SJSA1 (cell line): ENCODE measurements around a stretch of chr1.

- RAMPAGE, long total RNA: no peak
These were observed 29.6 kb upstream of the DIPK1A start for GRCh38 chr1:92990836-92991312.

DNA sequence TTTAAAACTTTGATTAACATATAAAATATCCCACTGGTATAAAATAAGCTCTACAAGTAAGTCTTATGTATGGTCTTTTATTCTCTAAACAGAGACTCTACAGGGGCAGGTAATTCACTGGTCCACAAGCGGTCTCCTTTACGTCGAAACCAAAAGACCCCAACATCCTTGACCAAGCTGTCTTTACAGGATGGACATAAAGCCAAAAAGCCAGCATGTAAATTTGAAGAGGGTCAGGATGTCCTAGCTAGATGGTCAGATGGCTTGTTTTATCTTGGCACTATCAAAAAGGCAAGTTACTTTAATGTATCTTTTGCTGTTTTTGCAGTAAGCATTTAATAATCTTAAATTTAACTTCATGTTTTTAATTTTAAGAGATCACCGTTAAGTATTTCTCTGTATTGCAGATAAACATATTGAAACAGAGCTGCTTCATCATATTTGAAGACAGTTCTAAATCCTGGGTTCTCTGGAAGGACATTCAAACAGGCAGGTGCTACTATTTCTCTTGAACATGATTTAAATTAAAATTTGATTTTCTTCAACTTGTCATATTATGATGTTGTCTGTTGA is 31.1 kb downstream of the MTF2 start:
- RAMPAGE, long total RNA: no peak

DNA sequence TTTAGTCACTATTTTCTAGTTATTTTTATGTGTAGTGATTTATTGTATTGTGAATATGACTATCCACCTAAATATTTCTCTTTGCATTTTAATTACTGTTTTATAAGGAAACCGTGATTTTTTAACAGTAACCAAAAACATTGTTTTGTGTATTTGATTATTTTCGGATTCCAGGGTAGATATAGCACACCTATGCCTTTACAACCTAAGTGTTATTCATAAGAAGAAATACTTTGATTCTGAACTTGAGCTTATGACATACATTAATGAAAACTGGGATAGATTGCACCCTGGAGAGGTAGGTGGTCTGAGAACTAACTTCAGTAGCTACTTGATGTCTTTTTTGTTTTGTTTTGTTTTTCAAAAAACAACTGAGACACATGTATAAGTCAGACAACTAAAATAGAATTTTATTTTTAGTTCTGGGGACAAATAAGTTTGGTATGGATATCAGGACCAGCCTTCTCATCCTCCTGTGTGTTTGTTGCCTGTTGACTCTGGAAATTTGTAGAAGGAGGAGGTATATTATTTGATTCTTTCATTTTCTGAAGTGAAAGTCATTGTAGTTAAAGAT is 41.4 kb downstream of the MTF2 start:
- RAMPAGE, long total RNA: no peak

DNA sequence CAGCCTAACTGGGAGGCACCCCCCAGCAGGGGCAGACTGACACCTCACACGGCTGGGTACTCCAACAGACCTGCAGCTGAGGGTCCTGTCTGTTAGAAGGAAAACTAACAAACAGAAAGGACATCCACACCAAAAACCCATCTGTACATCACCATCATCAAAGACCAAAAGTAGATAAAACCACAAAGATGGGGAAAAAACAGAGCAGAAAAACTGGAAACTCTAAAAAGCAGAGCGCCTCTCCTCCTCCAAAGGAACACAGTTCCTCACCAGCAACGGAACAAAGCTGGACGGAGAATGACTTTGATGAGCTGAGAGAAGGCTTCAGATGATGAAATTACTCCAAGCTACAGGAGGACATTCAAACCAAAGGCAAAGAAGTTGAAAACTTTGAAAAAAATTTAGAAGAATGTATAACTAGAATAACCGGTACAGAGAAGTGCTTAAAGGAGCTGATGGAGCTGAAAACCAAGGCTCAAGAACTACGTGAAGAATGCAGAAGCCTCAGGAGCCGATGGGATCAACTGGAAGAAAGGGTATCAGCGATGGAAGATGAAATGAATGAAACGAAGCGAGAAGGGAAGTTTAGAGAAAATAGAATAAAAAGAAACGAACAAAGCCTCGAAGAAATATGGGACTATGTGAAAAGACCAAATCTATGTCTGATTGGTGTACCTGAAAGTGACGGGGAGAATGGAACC is 62.5 kb downstream of the FNBP1L start:
- RAMPAGE, long total RNA: no peak

DNA sequence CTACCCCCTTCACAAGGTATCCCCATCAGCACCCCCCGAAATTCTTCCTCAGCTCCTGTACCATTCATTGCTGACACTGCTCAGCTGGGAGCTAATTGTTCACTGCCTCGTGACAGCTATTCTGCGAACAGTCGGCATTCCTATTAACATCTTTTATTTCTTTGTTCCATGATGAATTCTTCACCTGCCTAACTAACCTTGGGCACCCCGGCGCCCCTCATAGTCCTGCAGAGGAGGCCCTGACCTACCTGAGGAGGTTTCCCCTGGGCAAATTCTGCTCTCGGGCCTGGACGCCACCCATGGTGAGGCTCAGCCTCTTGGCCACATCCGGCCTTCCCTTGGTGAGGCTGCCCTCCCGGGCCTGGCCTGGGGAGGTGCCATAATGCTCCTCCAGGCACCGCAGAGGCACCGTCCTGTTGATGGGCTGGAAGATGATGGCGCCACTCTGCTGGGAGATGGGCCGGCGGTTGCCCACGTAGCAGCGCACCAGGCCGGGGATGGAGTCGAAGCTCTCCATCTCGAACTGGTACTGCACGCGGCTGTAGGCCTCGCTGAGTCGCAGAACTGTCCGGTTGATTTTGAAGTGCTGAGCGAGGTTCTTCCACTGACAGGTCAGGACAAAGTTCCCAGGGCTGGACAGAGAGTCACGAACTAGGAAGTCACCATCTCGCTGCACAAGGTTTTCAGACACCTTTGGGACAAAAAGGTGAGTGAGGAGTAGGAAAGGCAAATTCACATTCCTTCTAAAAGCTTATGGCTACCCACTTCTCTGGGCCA is 92.7 kb downstream of the BCAR3 start:
- RAMPAGE, long total RNA: no peak

- RAMPAGE, long total RNA: no peak
These were observed 43.1 kb downstream of the BCAR3 start for GRCh38 chr1:93638597-93638822.

GRCh38 chr1:93694731-93695336 is 13.2 kb upstream of the BCAR3 start:
- RAMPAGE, long total RNA: no peak

DNA sequence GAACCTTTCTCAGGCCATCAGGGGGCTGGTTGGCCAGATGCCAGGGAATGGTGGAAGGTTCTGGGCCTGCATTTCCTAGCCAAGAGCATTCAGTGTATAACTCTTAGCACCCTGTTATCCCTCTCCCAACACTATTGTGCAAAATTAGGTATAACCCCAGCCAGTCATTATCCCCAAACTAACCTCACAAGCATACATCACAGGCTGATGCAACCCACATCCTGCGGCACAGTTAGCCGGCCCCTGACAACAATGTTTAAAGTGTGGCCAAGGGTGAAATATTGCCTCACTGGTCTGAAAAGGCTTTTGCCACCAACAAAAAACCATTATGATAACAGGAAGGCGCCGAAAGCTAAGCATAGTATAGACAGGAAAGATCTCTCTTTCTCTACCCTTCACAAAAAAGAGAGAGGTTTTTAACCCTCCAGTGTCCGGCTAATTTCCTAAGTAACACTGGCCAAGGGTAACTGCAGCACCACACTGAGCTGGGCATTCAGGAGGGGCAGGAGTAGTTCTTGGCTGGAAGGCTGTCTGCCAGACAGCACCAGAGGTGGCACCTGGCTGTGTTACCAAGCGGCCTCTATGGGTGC is 77.4 kb upstream of the BCAR3 start:
- RAMPAGE, long total RNA: no peak

DNA sequence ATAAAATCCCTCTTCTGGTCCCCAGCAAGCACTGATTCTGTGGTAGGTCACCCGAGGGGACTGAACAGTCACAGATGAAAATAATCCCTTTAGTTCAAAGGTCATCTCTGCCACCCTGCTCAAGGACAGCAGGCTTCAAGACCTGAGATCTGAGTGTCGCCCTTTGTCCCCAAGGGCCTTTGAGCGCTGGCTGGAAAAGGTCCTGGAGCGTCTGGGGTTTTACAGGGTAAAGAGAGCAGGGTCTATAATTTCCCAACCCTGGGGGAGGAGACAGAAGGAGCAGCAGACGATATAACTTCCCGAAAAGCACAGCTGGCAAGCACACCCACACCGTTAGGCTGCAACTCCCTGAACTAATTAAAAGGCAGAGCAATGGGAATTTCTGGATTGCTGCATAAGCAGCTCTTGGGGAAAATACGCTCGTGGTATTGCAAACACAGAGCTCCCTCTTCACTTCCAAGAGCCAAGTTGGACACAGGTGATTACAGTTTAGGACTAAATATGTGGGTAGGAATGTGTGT is 87.3 kb upstream of the BCAR3 start:
- RAMPAGE, long total RNA: no peak

DNA sequence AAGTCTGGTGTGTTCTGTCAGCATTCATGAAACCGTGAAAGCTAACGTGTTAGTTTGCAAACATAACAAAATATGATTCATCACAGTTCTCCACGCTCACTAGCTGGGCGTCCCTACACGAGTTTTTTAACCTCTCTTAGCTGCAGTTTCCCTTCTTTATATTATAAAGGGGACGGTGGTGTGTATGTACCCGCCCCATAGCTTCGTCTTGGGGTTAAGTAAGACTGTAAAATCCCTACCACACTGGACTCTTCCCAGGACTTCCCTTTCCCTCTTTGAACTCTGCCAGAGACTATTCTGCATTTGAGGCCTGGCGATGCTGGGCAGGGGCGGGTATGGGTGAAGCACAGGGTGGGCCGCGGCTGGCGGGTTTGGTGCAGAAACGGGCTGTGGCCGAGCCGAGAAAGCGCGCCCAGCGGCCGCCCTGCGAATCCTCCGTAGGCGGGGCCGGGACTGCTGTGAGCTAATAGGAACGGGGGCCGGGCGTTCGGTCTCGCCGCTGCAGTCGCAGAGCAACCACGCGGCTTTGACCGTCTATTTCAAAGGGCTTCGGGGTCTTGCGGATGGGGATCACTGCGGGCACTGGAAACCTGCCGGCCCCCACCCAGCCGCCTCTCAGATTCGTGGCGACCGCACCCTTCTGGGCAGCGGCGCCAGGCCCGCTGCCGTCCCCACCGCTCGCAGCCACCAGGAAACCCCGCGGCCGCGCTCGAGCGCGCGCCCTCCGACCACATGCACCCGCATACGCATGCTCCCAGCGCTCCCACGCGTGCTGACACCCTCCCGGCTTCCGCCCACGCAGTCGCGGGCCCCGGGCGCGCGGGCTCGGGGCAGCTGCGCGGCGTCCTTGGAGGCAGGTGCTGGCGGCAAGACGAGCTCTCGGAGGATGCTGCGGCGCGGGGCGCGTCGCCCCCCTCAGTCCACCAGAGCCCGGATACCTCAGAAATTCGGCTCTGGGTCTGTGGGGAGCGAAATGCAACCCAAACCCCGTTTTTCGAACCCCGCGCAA is 32.8 kb downstream of the DNTTIP2 start:
- RAMPAGE, long total RNA: no peak

DNA sequence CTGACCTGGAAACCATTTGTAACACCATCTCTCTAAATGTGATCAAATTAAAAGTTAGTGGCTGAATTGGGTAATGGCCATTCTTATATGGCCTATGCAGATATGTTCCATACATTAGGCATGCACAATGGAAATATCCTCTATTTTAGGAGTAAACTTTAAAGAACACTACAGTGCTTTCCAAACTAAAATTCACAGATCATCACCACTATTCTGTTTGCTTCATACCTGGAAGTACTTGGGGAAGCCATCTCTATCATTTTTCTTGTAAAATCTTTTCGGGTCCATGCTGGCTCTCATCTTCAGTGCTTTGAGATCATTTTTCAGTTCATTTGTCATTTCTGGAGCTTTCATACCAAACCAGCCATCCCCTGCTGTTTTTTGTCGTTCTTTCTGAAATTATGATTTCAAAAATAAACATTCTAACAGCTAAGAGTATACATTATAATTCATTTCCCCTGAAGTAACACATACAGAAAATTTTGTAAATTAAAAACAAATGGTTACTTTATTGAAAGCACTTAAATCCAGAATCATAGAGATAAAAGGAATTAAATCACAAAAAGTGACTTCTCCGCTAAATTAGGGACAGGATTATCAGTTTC is 7.1 kb downstream of the DNTTIP2 start:
- RAMPAGE, long total RNA: no peak

DNA sequence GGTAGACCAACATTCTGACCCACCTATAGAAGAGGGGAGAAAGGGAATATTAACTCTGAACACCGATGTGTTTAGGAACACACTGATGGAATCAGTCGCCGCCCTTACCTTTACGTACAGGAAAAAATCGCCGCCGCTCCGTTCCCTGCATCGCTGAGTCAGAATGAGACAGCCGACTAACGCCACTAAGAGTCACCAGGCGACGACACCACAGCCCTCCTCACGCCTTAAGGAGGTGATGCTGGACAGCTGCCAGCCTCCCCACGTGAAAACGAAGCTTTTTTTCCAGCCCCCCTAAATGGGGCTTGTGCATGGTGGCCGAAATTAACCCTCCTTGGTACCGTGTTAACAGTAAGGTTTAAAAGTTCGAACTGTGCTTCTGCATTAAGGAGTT is 569 bp downstream of the DNTTIP2 start:
- RAMPAGE, long total RNA: no peak

GRCh38 chr1:94063121-94063773 is 57.7 kb downstream of the ABCA4 start:
- RAMPAGE, long total RNA: no peak

DNA sequence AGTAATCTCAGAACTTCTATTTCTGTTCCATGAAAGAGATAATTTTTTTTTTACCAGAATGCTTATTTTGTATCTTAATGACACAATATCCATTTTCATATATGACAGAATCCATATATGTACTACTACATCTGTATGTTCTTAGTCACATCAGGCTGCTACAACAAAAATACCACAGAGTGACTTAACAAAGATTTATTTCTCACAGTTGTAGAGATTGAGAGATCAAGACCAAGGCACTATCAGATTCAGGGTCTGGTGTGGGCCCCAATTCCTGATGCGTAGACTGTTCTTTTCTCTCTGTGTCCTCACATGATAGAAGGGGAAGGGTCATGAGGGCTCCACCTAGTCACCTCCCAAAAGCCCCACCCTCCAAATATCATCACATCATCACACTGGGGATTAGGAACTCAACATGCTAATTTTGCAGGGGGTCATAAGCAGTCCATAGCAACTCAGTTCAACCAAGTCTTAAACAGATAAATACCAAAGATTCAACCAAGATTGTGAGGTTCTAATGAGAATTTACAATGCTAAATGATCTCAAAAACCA is 43.0 kb downstream of the ARHGAP29 start:
- RAMPAGE, long total RNA: no peak

- RAMPAGE, long total RNA: no peak
These were observed 3.5 kb downstream of the ARHGAP29 start for GRCh38 chr1:94233883-94234338.

- RAMPAGE, long total RNA: no peak
These were observed 9.1 kb upstream of the ARHGAP29 start for GRCh38 chr1:94246339-94247054.

DNA sequence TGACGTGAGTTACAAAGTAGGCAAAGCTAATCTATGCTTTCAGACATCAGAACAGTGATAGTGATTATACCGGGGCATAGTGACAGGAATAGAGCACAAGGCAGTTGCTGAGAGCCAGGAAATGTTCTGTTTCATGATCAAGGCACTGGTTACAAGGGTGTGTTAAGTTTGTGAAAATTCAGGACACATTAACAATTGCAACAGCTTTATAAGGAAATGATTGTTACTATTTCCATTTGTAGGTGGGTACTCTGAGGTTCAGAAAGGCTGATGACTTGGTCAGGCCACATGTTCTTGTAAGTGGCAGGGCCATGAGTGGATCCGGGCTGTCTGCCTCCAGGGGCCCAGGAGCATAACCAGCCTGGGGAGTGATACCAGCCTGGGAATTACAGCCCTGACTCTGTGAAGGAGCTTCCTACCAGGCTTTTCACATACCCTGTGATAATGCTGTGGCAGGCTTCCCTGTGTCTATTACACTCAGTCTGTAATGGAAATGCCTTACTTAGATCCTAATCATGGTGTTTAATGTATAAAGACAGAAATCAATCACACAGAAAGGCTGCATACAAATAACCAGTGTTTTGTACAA is 59.0 kb upstream of the ABCD3 start:
- RAMPAGE, long total RNA: no peak

GRCh38 chr1:94382069-94382622 is 36.0 kb upstream of the ABCD3 start:
- RAMPAGE, long total RNA: no peak

- RAMPAGE, long total RNA: no peak
These were observed 60.7 kb downstream of the ABCD3 start for GRCh38 chr1:94478767-94479499.

DNA sequence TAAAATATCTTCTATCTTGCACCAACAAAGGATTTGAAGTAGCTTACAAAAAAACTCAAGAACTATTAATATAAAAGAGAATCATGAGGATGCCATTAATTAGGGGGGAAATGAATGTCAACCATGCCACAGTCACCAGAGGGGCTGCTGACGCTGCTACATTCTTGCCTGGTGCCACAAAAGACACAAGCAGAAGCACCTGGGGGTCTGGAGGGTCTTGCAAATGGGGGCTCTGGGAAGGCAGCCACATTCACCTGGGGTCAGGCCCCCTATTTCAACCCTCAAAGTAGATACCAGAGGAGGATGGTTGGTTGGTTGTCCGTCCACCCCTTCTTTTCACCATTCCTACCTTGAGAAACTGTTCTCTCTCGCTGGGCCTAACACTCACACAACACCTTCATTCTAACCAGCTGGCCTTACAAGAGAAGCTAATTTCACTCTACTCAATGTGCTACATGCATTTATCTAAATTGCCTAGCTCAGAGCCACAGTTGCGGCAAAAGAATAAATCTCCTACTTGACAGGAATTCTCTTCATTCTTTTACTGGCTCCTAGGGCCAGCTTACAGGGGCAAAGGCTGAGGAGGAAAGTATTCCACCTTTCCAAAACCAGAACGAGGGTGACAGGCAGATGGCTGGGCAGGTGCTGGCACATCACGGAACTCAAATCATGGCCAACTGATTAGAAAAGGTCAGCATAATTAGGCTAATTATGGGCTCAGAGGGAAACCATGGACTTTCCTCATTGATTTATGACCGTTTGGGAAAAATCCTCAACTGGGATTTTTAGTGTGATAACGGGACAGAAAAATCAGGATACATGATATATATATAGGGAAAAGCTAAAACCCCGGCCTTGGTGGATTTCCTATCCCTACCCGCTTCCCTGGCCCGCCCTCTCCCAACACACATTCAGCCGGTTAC is 6.5 kb downstream of the F3 start:
- RAMPAGE, long total RNA: no peak